Esophagus squamous epithelium (tissue), 4 donors: ENCODE measurements around a stretch of chr7.

DNA sequence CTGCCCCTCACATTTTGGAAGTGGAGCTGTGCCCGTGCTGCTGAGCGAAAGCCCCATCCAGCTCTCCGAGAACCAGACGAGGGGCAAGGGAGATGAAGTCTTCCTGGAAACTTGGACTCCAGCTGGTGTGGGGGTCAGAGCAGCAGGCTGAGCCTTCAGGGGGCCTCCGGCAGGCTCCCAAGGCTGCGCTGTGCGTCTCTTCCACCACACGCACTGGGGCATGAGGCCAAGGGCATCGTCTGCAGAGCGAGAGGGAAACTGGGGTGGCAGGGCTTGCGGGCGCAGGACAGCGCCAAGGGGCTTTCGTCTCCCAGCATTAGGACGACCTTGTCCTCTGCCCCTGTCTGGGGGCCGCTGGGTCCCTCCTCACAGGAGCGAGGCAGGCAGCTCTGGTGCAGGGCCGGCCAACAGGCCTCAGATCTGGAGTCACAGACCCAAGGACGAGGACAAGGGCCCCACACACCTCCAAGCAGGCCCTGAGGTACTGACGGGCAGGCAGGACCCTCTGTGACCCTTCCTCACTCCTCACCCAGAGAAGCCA, 108.3 kb upstream of the FAM20C start:
- PRO-cap: no peak
- RAMPAGE, long total RNA, 4 experiments: no peak in any of the 4 experiments

DNA sequence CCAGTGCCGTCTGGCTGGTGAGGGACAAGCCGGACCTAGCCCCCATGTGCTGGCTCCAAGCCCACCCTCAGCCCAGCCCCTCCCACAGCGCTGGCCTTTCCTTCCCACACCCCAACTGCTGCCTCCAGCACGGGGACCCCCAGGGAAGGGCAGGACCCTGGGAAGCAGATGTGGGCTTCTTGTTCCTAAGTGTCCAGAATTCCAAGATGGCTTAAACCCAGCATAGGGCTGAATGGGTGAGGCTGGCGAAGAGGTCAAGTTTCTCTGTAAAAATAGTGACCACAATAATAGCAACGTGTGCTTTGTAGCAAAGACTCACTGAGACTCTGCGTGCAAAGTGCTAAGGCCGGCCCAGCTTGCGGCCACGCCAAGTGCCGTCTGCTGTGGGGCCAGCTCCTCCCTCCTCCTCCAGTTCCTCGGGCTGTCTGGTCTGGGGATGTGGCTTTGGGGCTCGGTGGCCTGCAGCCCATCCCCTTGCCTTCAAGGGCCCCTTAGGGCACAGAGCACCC, 7.8 kb upstream of the FAM20C start:
- PRO-cap: no peak
- RAMPAGE, long total RNA, 4 experiments: no peak in any of the 4 experiments

- PRO-cap: no peak
- RAMPAGE, long total RNA, 4 experiments: no peak in any of the 4 experiments
These were observed 588 bp downstream of the FAM20C start for GRCh38 chr7:192906-193411.

DNA sequence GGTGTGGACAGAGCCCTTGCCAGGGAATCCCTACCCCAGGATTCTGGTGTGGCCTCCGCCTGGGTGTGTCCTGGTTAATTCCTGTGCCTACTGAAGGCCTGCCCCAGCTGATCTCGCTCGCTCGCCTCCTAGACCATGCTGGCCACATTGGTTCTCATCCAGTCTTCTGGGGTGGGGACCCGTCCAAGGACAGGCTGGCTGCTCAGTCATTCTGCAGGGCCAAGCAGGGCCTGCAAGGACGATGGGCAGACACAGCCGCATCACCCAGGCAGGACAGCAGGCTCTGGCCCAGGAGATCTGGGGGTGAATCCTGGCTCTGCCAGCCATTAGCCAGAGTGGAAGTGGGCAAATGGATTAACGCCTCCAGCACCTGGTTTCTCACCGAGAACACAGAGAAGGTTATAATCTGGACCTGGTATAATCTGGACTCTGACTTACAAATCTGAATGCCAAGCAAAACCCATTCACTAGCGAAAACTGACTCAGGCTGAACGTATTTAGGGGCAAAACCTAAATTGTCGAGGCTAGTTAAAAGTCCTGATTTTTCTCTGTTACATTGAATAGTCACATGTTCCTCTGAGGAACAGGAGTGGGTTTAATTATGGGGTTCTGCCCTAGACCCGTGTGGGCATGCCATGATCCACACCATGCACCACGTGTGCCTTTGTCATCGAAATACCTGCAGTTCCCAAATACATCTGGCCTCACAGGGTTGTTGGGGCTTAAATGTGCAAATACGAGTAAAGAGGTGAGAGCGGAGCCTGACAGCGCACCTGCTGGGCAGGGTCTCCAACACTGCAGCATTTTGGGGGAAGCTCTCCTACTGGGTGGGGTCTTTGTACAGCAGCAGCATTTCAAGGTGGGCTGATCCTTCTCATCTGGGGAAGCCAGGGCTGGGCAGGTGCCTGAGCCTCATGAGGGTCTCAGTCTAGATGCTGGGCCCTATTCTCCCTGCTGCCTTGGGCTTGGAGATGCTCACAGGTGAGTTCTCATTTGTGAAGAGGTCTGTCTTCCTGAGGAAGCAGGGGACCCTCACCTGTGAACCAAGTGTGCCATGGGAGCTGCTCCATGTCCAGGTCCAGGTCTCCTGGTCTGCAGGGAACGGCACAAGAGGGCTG, 6.0 kb downstream of the FAM20C start:
- PRO-cap: no peak
- RAMPAGE, long total RNA, 4 experiments: no peak in any of the 4 experiments

DNA sequence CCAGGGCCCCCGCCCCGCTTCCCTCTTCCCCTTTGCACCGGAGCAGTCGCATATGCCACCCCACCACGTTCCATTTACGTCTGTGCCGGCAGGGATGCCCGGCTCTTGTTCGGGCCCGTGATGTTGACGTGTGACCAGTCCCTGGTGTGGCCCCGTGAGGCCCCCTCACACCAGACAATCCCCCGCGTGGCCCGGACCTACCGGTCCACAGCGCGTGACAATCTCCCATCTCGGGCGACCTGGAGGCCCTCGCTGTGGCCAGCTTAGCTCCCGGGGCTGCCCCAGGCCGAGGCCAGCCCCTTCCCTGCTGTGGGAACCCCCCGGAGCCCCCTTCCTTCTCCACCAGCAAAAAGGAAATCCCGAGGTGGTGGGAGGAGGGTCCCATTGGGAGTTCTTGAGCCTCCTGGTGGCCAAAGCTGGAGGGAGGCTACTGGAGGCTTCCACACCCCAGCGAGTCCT, 15.2 kb downstream of the FAM20C start:
- PRO-cap: no peak
- RAMPAGE, long total RNA, 4 experiments: no peak in any of the 4 experiments

DNA sequence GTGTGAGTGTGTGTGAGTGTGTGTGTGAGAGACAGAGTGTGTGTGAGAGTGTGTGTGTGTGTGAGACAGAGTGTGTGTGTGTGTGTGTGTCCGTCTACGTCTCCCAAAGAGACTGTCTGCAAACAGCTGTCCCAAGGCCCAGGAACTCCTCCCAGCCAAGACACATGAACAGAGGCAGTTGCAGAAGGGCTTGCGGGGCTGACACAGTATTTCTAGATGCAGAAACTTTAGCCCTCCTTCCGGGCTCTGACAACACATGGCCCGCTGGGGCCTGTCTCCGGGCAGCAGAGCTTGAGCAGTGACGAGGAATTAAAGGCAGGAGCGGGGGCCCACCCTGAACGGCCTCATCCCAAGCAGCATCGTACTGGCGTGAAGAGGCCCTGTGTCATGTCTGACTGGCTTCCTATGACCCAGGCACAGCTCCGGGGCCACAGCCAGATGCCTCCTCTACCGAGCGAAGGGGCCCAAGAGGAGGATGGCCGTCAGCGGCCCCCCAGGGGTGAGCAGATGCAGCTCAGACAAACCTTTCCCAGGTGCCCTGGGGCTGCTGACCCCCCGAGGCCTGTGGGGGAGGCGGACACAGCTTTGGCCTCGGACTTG, 24.4 kb downstream of the FAM20C start:
- PRO-cap: no peak
- RAMPAGE, long total RNA, 4 experiments: no peak in any of the 4 experiments

- PRO-cap: no peak
- RAMPAGE, long total RNA, 4 experiments: no peak in any of the 4 experiments
These were observed 37.0 kb upstream of the FOXL3 start for GRCh38 chr7:252716-253674.

DNA sequence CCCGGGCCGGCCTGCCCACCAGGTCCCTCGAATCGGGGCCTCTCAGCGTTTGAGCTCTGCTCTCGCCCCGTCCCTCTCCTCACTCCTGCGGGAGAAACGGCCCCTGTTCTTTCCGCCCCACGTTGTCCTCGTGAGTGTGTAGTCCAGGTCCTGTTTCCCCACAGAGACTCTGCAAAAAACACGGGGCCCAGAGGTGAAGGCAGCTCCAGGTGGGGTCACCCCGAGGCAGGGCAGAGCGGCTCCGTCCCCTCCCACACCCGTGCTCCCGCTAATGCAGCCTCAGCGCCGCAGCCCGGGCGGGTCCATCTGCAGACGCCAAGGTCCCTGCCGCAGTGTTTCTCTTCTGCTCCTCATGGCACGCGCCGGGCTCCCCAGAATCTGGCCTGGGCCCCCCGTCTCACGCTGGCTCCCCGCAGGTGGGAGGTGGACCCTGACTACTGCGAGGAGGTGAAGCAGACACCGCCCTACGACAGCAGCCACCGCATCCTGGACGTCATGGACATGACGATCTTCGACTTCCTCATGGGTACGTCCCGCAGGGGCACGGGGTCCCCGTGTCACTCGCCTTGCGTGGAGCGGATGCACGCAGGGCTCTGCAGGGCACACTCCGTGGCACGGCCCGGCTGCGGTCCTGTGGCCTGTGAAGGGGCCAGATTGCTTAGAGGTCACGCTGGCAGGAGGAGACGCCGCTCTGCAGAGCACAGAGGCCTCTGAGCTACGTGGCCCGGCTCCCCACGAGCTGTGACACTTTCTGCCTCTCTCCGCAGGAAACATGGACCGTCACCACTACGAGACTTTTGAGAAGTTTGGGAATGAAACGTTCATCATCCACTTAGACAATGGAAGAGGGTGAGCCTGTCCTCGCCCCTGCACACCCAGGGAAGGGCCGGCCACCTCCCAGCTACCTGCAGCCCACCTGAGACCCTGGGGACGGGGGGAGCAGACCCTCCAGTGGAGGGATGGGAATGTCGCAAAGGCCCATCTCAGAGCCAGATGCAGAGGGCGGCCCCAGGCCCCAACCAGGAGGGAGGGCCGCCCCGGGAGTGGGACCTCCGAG, 33.4 kb upstream of the FOXL3 start:
- PRO-cap: no peak
- RAMPAGE, long total RNA, 4 experiments: no peak in any of the 4 experiments

DNA sequence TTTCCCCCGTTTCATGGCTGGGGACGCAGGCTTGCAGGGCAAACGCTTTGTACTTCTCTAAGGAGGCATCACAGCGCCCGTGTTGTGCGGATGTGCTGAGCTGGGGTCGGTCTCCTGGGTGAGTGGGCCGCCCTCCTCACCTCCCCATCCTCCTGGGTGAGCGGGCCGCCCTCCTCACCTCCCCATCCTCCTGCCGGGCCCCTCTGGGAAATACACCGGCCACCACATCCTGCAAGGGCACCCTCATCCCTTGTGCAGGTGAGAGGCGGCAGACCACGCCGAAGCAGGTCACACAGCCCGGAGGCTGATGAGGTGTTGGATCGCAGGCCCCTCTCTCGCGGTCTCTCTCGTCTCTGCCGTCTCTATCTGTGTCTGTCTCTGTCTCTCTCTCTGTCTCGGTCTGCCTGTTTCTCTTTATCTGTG, 30.9 kb upstream of the FOXL3 start:
- PRO-cap: no peak
- RAMPAGE, long total RNA, 4 experiments: no peak in any of the 4 experiments

- PRO-cap: no peak
- RAMPAGE, long total RNA, 4 experiments: no peak in any of the 4 experiments
These were observed 33.4 kb downstream of the FOXL3 start for GRCh38 chr7:323446-323764.

DNA sequence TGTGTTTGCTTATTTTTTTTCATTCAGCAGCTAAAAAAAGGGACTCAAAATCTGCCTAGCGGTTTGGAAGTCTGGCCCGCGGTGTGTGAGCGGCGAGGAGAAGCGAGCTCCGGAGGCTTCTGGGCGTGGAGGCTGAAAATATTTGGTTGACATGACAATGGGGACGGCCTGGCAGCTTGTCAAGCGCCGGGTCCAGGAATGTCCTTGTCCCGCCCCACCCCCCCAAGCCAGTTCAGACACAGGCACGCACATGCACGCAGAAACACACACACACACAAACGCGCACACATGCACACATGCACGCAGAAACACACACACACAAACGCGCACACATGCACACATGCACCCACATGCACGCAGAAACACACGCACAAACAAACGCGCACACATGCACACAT, 43.5 kb downstream of the FOXL3 start:
- PRO-cap: no peak
- RAMPAGE, long total RNA, 4 experiments: no peak in any of the 4 experiments

DNA sequence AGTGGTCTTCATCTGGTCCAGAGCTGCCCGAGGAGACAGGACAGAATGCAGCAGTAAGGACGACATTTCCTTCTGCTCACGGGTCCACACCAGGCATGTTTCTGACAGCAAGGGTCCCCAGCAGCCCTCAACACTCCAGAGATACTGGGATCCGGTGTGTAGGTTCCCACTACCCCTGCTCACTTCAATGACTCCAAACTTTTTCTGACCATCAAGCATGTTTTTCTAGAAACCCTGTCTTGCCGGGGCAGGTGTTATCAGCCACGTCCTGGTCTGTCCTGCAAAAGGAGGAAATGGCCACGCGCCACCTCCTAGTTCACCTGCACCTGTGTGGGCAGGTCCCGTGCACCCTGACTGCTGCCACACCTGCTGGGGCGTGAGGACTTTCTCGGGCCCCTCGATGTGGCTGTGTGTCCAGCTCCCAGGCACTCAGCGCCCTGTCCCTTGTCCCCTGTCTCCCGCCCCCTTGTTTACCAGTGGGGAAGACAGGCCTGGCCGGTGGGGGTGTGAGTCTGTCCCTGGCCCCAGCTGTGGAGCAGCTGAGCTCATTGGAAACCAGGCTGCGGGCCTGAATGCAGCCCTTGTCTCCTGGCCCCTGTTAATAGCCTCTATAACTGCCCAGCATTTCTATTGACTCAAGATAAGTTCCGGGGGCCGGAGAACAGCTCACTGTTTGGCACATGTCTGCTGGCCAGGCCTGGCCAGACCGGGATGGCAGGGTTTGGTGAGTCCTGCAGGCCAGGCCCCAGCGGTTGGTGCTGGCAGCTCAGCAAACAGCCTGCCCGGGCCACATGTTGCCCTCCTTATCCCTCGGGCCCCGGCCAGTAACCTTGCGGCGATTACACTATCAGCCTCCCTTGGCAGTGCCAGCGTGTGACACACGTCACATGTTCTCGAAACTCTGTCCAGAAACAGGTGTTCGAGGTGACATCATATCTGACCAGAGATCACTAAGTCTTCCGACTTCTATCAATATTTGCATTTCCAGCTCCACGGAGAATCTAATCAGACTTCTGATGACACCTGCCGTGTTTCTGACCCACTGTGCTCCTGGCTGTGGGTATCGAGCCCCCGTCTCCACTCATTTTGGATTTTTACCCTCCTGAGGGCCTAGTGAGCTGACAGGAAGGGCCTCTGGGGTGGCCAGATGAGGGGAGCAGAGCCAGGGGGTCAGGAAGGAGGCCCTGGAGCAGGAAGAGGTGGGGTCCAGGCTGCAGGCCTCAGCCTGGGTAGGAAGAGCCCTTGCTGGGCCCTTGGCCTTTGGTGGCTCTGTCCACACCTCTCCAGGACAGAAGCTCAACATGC, 52.1 kb downstream of the FOXL3 start:
- PRO-cap: no peak
- RAMPAGE, long total RNA, 4 experiments: no peak in any of the 4 experiments

DNA sequence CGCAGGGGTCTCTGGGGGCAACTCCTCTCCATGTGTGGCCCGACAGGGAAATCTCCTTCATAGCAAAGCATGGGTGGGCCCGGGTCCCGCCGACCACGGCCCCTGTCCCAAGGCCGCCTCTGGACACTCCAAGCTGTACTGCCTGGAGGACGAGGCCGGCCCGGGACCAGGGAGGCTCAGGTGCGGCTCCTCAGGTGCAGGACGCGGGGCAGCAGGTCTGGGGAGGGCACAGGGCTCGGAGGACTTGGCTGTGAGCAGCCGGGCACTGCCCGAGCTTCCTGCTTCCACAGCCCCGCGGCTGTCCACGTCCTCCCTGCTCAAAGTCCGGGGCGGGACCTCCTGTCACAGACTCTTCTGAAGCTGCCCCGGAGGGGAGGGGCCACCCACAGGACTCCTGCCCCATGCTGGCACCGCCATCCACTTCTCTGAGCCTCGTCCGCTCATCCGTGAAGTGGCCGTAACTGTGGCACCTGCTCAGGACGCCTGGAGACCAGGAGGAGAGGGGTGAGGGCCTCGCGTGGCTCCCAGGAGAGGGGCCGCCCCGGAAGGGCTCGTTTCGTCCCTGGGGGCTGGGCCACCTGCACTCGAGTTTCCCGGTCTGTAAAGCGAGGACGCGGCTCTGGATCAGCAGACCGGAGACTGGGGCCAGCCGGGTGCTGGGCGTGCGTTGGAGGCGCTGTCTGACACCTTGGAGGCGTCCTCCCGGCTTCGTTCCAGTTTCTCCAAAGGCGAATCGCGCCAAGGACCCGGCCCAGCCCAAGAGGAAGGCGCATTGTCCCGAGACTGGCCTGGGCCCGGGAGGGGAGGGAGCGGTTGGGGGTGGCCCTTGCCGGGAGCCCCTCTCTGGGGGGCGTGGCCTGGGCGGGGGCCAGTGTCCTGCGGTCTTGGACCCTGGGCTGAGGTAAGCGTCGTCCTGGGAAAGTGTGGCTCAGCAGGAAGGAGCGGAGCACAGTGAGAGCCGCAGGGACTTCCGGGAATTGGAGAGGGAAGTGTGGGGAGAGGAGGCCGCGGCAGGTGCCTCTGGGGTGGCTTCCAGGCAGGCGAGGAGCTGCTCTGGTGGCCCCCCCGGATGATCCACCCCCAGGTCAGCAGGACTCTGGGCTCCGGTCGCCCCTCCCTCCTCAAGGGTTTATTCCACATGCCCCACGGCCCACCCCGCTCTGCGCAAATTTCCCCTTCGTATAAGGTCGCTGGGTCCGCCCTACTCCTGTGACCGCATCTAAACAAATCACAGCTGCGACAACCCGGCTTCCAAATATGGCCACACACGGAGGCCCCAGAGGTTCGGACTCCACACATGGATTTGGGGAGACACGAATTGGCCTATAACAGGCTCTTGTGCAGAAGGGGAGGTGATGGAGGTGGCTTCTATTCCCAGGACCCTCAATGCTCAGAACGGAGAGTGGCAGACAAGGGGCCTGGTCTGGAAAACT, 89.6 kb downstream of the FOXL3 start:
- PRO-cap: no peak
- RAMPAGE, long total RNA, 4 experiments: no peak in any of the 4 experiments

DNA sequence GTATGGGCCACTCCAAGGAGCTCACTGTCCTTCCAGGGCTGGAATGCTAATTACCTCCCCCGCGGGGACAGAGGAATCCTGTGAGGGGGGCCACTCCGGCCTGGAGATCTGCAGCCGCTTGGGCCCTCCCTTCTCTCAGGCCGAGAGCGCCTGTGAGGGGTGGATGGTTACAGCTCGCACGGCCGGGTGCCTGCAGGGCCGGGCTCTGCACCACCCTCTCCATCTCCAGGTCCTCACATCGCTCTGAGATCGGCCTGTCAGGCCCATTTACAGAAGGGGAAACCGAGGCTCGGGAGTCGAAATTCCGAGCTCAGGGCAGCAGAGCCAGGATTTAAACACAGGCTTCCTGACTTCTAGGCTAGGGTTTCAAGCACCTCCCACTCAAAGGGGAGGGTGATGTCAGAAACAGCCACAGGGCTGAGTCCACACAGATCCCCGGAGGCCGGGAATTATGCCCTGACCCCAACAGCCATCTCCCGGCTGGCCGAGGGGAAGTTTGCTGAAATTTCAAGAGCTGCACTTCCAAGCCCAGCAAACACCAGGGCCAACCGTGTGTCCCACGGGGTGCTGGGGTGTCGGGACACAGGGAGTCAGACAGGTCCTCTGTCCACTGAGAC, 59.0 kb downstream of the PDGFA start:
- PRO-cap: no peak
- RAMPAGE, long total RNA, 4 experiments: no peak in any of the 4 experiments

DNA sequence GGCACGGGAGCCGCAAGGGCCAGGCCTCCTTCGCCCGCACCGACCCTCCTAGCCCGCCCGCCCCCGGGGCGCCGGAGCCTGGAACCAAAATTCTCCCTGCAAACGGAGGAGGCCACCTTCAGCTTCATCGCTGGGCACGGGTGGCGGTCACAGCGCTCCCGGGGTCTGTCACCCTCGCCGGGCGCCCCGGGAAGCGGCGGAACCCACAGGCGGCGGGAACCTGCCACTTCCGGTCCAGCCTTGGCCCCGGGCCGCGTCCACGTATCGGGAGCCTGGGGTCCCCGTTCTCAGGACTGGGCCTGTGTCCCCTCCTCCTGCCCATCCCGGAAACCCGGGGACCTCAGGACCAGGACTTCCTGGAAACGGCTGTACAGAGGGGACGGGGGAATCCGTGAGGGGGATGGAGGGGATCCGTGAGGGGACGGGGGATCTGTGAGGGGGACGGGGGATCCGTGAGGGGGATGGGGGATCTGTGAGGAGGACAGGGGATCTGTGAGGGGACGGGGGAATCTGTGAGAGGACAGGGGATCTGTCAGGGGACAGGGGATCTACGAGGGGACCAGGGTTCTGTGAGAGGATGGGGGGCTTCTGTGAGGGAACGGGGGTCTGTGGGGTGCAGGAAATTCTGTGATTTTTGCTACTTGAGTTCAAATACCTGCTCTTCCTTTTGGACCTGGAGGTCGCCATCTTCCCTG, 25.3 kb downstream of the PDGFA start:
- PRO-cap: no peak
- RAMPAGE, long total RNA, 4 experiments: no peak in any of the 4 experiments

- PRO-cap: no peak
- RAMPAGE, long total RNA, 4 experiments: no peak in any of the 4 experiments
These were observed 46.5 kb upstream of the PDGFA start for GRCh38 chr7:566060-566722.

- PRO-cap: unidirectional peak, minus-strand start at chr7:585526
- RAMPAGE, long total RNA, 4 experiments: no peak in any of the 4 experiments
These were observed 65.7 kb upstream of the PDGFA start for GRCh38 chr7:585351-585749.

- PRO-cap: no peak
- RAMPAGE, long total RNA, 4 experiments: no peak in any of the 4 experiments
These were observed 81.6 kb upstream of the DNAAF5 start for GRCh38 chr7:644804-645419.

- PRO-cap: no peak
- RAMPAGE, long total RNA, 4 experiments: no peak in any of the 4 experiments
These were observed 13.6 kb upstream of the PRKAR1B start for GRCh38 chr7:740785-740979.

GRCh38 chr7:749293-749757, 22.2 kb upstream of the PRKAR1B start:
- PRO-cap: no peak
- RAMPAGE, long total RNA, 4 experiments: no peak in any of the 4 experiments